Ascending aorta (tissue), 1 donor: Measurements from ENCODE around the genes PRICKLE1, PUS7L and NELL2.

DNA sequence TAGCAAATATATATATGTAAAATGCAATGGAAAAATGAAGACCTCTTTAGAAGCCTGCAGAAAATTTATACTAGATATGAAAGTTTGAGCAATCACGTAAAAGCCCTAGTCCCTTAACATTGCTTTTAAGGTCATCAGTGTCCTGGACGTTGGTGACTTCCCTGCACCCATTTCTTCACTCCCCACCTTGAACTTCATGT lies 15.8 kb upstream of the LRRK2 start:
- PRO-cap, result no peak

GRCh38 chr12:40223974-40224368 lies 826 bp upstream of the LRRK2 start:
- PRO-cap, result no peak

DNA sequence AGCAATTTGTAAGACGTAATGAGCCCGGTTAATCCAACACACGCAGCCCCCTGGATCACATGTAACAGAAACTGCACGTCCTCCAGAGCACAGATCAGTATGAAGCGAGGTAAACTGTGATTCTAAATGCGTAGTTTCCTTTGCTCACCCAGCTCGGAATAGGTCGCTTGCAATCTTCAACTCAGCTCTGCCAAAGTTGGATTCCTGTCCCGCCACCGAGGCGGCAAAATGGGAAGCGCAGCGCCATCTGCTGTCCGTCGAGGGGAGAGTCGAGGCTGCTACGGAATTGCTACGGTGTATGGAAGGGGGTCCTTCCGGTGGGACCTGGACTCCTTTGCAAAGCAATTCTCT lies 120.6 kb downstream of the GXYLT1 start:
- PRO-cap, result no peak

GRCh38 chr12:42216197-42217277 lies 21.5 kb downstream of the YAF2 start:
- PRO-cap, result no peak

DNA sequence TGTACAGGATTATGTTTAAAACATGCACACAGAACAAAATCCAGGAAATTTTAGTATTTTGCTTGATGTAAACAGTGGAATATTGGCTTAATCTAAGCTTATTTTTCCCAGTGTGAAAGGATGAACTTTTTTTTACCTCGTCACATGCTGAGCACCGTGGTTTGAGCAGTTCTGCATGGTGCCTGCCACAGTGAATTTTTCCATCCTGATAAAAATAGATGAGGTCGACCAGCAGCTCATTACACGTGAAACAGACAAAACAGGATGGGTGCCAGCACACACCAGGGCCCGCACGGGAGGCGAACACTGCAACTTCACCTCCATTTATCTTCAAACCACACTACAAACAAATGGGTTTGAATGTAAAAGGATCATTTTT lies 121.1 kb downstream of the PRICKLE1 start:
- PRO-cap, result no peak

DNA sequence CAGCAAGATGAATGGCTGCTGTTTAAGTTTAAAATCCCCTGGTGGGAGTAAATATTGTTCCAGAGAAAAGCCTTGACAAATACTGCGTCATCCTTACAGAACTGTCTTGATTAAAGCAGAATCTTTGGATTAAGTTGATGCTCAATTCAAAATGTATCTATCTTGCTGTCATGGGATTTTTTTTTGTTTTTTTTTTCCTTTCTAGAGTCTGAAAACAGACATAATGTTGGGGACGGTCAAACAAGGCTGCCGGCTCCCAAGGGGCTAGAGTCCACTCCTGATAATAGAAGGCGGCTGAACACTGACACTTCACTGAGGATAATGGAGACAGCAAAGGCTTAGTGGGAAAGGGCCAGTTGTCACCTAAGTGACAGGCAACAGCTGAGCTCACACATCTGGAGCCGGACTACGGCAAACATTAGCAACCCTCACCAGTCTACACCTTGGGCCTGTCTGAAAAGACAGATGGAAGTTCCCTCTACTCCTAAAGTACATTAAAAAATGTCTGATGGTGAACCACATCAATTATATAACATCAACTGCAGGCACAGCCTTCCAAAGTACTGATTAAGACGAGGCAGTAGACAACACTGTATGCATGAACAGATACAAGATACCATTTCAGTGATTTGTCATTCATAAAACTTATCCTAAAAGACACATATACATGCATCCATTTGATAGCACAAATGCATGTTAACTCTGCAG lies 1.6 kb downstream of the PRICKLE1 start:
- PRO-cap, result no peak

- PRO-cap, result unidirectional peak, minus-strand start at chr12:42590457
Measured at GRCh38 chr12:42589469-42590523, at the start of gene PRICKLE1. Gene PRICKLE1 (minus strand): TSS chr12:42589746.

DNA sequence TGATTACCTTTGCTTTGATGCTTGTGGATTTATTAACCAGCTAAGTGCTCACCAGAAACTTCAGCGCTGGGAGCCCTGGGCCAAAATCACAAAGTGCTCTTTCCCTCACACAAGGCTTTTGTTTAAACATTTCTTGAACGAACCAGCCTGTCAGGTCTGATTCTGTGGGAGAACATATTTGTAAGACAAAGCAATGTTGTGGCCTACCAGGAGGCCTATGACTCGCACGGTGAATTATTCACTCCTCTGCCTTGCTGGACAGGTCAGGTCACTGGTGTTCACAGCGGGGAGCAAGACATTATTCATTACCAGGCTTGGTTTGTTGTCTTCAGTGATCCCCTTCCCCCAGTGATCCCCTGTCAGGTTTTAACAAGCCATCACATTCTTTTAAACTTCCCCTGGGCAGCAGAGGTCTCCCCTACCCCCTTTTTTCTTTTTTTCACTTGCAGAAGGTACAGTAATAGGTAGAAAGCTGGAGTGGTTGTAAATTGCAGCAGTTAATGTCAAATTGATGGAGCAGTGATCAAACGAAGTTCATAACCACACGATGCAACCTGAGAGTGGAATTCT lies 167.5 kb upstream of the PRICKLE1 start:
- PRO-cap, result no peak

- PRO-cap, result no peak
Measured at GRCh38 chr12:43758018-43758828, at the start of gene PUS7L. Gene PUS7L (minus strand): TSS chr12:43758790.

DNA sequence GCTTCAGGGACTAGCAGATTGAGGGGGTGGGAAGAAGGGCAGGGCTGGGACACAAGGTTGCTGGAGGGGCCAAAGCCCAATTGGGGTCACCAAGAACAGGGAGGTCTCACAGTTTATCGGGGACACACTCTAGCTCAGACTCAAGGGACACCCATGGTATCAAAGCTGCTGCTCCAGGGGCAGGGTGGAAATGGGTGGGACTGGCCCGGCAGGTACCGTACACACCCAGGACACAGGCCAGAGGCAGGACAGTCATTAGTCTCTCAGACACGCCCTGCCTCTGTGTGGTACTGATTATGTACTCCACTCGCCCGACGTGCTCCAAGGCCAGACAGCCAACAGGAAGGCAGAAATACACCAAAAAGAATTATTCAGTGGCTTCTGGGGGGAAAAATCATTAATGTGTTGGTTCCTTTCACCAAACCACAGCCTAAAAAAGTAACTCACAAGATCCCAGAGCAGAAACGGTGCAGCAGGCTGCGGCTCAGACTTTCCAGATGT lies 41.1 kb downstream of the NELL2 start:
- PRO-cap, result no peak

DNA sequence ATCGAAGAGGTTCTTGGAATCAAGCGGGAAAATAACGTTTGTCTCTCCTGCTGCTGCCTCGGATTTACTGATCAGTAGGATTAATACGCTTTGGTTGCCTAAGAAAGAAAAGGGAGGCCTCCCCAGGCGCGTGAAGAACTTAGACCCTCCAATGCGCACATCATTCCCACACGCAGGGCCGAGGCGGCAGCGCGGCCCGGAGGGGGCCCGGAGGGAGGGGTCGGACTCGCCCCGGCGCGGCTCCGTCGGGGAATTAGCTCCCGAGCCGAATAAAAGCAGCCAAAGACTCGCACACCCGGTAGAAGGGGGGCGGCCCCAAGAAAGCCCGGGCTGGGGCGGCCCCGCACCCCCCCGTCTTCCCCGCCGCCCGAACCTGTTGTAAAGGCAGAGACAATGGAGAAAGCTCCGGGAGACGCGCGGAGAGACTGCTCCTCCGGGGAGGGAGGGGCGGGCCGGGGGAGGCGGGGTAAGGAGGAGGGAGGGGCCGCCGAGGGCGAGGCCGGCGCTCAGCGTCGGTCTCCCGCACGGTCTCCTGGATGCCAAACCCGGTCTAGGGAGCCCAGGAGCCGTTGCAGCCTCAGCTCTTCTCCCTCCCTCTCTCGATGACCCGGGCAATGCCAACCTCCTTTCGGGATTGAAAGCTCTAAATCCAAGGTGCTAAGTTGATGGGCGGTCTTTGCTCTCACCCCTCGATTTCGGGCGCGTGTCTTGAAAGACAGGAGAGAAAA lies at the start of gene NELL2:
Gene NELL2, minus strand, starts transcription at position 395 of the 728 bp plus-strand sequence.
- PRO-cap, result no peak

GRCh38 chr12:44876649-44877475 lies 747 bp upstream of the NELL2 start:
- PRO-cap, result no peak

DNA sequence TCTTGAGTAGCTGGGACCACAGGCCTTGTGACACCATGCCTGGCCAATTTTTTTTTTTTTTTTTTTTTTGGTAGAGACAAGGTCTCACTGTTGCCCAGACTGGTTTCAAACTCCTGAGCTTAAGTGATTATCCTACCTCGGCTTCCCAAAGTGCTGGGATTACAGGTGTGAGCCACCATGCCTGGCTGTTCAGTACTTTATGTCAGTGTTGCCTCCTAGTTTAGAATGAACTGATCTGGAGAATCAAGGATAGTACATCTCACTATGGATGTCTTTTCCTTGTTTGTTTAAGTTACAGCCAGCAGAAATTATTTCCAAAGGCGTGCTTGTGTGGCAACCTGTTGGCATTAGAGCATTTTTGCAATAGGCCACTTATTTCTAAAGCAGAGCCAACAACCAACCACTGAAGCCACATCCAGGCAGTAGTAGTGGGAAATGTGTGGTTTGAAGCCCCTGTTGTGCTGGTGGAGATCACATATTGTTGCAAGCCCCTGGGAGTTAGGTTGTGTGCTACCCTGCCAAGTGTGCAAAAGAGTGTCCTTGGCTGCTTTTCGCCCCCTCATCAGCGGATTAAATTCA lies 3.7 kb downstream of the ANO6 start:
- PRO-cap, result no peak

GRCh38 chr12:45292349-45293284 lies 76.7 kb downstream of the ANO6 start:
- PRO-cap, result bidirectional peak, plus-strand start at chr12:45292952, minus-strand start at chr12:45292913

GRCh38 chr12:45409967-45410314 lies 194.0 kb downstream of the ANO6 start:
- PRO-cap, result bidirectional peak, plus-strand start at chr12:45410193, minus-strand start at chr12:45410074

- PRO-cap, result no peak
Measured at GRCh38 chr12:45750591-45751412, 21.3 kb downstream of the ARID2 start.

DNA sequence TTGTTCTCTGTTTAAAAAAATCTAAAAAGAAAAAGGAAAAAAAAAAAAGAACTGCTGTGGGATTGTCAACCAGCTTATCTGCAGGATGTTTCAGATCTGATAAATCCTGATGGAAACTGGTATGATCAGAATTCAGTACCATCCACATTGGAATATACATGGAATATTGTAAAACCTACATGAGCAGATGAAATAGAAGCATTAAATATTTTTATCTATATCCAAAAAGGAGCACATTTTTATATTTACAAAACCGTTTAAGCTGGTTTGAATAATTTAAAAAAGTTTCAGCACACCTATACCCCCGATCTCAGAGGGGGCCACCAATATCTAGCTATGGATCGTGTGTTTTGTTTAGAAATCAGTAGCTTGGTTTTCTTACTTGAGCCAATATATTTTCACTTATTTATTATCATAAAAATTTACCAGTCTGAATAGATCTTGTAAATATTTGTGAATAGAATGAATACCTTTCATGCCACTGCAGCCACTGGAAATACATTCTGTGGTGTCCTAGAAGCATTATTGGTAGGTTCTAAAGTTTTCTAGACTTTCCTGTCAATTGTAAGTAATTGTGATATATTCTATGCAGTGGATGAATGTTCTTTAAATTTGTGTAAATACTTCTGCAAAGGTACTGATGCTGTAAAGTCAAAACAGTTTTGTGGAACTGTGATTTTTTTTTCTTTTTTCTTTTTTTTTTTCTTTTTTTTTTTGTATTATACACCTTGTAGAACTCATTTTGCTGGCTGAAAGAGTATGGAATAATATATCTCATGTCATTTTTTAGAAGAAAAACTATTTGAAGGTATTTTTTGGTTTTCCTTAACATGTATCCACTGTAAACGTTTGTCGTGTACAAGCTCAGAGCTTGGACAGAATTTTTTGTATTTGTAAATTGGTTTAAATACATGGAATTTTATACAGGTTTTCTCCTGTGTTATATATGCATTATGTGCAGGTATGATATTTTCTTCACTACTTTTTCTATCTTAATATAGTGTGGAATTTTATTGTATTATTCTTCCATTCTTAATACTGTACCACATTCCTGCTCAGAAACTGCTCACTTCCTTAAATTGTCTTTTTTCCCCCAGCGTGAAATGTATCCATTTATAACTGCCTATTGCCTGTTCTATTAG lies 84.8 kb downstream of the SCAF11 start:
- PRO-cap, result no peak

DNA sequence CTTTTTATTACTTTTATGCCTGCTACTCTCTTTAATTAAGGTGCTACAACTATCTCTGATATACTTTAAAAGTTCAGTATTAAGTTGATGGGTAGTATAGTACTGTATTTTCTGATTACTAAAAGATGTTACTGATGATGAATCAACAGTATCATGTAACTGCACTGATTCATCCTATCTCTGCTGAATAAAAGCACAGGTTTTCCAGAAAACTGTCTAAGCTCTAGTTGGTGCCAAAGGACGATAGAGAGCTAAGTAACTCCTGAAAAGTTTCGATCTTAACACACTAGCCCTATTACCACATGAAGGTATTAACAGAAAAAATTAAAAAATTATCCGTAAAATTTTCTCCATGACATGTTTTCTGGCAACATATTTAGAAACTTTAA lies 2.1 kb downstream of the SCAF11 start:
- PRO-cap, result no peak

DNA sequence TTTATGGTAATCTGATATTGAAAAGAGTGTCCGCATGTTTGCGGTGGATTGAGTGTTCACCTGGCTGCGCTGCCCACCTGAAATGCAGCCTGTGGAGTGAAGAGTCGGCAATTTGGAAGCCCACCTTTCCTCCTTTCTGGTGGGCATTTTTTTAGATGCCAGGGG lies 549 bp upstream of the SCAF11 start:
- PRO-cap, result no peak

DNA sequence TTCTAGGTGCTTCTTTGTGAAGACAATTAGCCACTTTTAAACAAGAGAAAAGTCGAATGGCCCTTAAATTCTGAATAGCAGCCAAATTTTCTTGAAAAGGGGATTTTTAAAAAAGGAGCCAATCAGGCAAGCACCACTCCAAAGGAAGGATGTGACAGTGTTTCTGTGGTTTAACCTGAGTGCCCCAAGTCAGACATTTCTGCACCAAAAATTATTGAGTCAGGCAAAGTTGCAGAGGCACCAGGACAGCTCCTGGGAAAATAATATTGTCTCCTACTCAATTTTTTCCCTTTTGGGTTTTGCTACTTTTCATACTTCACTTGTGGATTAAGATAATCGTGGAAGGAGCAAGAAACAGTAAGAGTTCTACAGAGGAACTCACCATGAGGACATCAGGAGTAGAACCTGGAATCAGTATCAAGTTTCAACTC lies 91.0 kb downstream of the SLC38A1 start:
- PRO-cap, result no peak